Progenitor cell of endocrine pancreas (in vitro differentiated cells): ENCODE measurements around a stretch of chr20.

- PRO-cap: no peak
Observed at GRCh38 chr20:35625914-35626976, 10.6 kb downstream of the SPAG4 start.

DNA sequence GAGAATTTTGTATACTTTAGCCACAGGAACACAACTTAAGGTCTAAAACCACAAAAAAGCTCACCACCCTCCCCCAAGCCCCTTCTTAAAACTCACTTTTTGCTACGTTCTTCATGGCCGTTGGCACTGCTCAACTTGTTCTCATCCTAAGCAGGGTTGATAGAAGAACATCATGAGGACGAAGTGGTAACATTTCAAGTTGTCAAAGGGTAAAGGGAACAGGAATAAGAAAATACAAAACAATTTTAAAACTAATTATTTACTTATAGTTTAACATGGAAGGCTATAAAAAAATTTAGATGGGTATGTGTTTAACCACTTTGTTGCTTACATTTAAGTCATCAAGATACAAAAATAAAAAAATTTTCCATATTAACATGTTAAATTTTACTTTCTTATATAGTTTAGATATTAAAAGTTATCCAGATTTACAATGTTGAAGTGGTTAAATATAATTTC, 3.2 kb downstream of the RBM39 start:
- PRO-cap: no peak

GRCh38 chr20:35796383-35797052, 24.7 kb downstream of the PHF20 start:
- PRO-cap: no peak

GRCh38 chr20:35848770-35849258, 77.0 kb downstream of the PHF20 start:
- PRO-cap: no peak

DNA sequence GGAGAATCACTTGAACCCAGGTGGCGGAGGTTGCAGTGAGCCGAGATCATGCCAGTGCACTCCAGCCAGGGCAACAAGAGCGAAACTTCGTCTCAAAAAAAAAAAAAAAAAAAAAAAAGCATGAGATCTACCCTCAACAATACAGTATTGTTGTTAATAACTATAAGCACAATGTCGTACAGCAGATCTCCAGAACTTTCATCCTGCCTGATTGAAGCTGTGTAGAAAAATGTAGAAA, 26.0 kb downstream of the SCAND1 start:
- PRO-cap: no peak

GRCh38 chr20:36048590-36049827, 80.6 kb downstream of the CNBD2 start:
- PRO-cap: no peak

DNA sequence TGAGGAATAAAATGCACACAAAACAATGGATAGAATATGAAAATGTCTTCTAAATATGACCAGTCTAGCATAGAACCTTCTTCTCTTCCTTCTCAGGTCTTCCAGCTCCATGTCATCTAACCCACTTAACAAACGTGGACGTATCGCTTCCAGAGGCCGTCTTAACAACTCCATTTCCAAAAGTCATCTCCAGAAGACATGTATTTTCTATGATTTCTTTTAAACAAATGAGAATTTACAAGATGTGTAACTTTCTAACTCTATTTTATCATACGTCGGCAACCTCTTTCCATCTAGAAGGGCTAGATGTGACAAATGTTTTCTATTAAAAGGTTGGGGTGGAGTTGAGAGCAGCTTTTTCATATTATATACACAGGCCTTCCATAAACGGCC, 81.4 kb downstream of the CNBD2 start:
- PRO-cap: no peak

DNA sequence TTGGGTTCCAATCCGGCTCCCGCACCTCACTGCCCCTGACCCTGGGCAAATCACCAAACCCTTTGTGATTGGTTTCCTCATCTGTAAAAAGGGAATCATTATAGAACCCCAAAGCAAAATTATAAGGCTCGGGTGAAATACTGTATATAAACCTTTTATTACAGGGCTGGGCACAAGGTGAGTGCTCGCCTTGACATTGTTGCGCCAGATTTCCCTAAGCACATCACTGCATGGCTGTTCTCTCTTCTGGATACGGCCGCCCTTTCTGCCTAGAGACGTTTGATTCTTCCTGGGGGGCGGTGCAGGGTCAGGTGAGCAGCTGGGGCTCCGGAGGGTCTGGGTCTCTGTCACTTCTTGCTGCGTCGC, 90.5 kb upstream of the EPB41L1 start:
- PRO-cap: no peak

- PRO-cap: bidirectional peak, plus-strand start at chr20:36064843, minus-strand start at chr20:36064703; bidirectional peak, plus-strand start at chr20:36065131, minus-strand start at chr20:36065098
Observed at GRCh38 chr20:36064535-36065638, 89.7 kb upstream of the EPB41L1 start.

GRCh38 chr20:36085228-36085599, 69.3 kb upstream of the EPB41L1 start:
- PRO-cap: no peak

DNA sequence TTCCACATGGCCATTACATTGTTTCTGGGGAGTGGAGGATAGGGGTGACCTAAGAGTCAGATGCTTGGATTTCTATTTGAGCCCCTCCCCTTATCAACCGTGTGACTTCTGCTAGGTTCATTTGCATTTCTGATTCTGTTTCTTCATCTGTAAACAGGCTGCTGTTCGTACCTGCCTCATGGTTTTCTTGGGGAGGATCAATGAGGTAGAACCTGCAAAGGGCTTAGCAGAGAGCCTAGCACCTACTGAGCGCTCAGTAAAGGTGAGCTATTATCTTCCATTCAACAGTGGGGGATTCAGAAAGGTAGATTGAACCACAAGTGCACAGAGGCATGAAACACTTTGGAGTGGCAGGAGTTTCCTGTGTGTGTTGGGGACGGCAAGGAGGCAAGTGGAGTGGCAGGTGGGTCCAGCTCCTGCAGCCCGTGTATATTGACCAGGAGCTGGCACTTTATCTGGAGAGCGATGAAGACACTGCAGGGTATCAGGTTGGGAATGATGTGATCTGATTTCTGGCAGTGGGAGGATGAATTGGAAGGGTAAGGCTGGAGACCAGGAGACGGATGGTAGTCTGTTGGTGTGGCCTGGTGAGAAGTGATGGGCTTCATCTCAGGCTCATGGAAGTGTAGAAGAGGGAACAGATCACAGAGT, 29.1 kb upstream of the EPB41L1 start:
- PRO-cap: no peak

DNA sequence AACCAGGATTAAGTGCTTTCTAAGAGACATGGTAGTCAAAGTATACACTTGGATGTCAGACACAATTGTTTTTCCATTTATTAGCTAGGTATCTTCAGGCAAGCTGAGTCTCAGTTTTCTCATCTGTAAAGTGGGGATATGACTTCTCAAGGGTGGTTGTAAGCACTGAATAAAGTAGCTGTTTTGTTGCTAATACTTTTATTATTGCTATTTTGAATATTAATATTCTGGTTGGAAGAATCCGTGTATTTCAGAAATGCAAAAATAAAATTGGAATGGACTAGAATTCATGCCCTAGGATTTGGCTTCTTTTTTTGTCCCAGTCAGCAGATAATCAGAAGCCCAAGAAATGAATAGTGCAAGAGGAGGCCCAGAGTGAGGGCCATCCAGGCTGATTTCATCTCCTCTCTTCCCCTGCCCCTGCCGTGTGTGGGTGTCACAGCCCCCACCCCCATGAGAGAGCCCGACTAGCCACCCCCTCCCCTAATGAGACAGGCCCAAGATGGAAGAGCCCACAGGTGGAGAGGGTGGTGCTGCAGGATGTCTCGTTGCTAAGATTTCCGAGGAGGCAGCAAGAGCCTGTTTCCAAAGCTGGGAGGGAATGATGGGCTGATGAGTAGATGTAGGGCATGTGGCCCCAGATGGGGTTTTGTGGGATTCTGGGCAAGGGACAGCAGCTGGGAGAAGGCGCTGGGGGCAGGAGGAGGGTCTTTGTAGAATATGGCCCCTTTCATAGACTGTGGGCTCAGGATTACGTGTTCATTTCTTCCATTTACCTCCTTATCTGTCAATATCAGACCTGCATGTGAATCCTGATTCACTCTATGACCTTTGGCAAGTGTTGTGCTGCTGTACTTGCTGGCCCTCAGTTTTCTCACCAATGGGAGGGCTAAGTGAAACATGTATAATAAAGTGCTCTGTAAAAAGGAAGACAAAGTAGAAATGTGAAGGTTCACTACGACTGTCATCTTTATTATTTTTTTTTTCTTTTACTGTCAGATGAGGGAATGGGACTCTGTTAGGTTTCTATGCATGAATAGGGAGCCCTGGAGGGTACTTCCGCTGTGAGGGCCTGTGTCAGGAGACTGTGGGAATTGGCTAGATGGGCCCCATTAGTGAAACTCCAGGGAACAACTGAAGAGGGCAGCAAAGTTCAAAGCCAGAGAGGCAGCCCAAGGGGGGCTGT, 13.8 kb upstream of the EPB41L1 start:
- PRO-cap: no peak

- PRO-cap: no peak
Observed at GRCh38 chr20:36155010-36155513, 522 bp downstream of the EPB41L1 start.

DNA sequence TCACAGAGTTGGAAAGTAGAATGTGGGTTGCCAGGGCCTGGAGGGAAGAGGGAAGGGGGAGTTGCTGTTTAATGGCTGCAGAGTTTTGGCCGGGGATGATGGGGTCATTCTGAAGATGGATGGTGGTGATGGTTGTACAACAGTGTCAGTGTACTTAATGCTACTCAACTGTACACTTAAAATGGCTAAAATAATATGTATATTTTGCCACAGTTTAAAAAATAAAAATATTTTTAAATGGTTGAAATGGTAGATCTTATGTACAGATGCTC, 18.1 kb downstream of the AAR2 start:
- PRO-cap: no peak

DNA sequence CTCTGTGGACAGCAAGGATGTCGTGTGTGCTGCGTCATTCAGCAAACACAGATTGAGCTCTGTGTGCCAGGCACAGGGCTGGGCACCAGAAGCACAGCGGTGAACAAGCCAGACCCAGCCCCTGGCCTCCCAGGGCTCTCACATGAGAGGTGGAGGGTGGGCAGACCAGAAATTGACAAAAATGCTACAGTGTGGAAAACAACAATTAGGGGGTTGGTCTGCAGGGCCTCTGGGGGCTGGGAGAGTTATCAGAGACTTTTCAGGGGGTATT, 27.8 kb downstream of the DLGAP4 start:
- PRO-cap: no peak

DNA sequence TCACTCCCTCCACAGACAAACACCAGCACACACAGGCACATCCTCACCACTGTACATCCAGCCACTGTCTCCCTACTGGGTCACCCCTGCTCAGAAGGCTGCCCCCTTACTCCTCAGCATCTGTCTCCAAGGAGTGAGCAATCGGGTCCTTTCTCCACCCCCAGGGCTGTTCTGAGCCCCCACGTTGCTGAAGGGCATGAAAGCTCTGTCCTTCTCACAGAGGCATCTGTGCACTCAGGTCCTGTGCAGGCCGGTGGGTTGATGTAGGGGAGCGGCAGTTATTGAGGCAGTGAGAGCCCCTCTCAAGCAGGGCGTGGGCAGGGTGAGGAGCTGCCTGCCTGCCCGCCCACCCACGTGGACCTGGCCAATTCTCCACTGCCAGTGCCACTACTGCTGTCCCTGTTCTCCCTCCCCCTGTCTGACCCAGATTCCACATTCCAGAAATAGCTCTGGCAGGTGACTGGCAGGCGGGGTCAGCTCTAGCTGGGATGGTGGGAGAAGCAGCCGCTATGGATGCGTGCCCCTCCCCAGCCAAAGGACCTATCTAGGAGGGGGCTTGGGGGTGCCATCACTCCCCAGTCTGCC, 86.7 kb upstream of the MYL9 start:
- PRO-cap: no peak

DNA sequence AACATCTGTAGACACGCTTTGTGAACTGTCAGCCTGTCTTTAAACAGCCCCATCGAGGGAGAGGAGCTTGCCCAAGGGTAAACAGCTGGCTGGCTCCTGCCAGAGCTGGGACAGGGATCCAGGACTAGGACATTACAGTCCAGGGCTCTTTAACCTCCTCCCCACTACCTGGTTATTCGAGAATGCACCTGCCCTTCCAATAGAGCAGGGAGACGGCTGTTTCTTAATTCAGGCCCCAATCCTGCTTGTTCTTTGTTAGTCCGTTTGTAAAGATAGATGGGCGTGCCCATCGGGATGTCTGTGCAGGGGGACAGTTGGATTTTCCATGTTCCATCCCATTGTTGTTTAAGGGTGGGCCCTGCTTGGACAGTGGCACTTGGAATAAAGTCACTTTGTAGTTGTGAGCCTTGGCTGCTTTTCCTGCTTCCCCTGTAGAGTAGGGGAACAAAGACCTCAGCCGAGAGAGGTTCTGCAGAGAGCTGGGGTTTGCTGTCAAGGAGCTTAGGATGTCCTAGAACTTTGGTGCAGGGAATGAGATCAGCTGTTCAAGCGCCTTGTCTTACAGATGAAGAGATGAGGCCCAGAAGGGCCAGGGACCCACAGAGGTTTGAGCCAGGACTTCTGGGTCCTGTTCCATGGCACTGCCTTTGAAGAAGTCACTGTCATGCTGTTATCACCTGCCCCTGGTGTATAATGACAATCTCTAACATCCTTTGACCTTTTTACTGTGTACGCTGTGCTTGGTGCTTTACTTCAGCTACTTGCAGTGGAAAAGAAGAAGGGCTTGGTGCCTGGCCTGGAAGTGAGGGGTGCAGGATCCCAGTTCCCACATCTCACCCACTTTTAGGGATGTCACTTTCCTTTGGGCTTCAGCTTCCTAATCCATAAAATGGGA, 77.7 kb upstream of the MYL9 start:
- PRO-cap: no peak

DNA sequence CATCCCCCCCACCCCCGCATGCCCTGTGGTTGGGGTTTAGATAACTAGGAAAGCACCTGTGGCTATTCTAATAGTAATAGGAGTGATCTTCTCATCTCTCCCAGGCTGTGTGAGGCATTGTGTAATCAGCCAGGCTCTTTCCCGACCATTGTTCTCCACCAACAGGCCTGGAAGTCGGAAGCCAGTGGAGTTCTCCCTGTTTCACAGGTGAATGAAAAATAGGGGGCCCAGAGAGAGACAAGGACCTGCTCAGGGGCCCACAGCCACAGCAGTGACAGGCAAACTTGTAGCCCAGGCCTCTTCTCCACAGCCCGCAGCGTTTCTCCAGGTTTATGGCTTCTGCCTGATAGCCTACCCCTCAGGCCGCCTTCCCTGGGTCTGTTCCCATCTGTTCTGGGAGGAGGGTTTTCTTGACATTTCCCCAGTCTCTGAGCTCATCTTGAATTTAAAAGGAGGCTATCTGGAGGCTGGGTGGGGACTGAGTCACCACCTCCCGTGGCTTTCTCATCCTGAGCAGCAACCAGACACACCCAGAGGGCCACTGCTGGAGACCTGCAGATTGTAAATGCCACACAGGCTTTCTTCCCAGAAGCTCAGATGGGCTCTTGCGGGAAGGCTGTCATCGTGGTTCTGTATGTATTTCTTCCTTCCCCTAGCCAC, 76.0 kb upstream of the MYL9 start:
- PRO-cap: no peak

- PRO-cap: no peak
Observed at GRCh38 chr20:36484236-36485077, 56.9 kb upstream of the MYL9 start.

- PRO-cap: no peak
Observed at GRCh38 chr20:36527165-36527904, 14.0 kb upstream of the MYL9 start.